ENCODE results near the gene SOX12.

GRCh38 chr20:137548-138068, 4.8 kb upstream of the DEFB126 start:
- RAMPAGE, long total RNA, result no peak
- RRBS, result no CpG with 5 or more reads among the region's 9 CpGs
PRO-cap:
- standard, result no peak
- CoPRO, capped RNA only, 2 experiments, result no peak in any of the 2 experiments
- CoPRO, capped and uncapped RNA, 2 experiments, result no peak in any of the 2 experiments
- CoPRO, uncapped RNA only, 2 experiments, result no peak in any of the 2 experiments
CAGE:
- cytosol, long polyA plus RNA, result no peak
- long polyA plus RNA, result no peak
- nucleolus, long total RNA, result no peak
- nucleus, long polyA plus RNA, result no peak

- RAMPAGE, long total RNA, result no peak
- RRBS, result no CpG with 5 or more reads among the region's 18 CpGs
PRO-cap:
- standard, result no peak
- CoPRO, capped RNA only, 2 experiments, result no peak in any of the 2 experiments
- CoPRO, capped and uncapped RNA, 2 experiments, result no peak in any of the 2 experiments
- CoPRO, uncapped RNA only, 2 experiments, result no peak in any of the 2 experiments
CAGE:
- cytosol, long polyA plus RNA, result no peak
- long polyA plus RNA, result no peak
- nucleolus, long total RNA, result no peak
- nucleus, long polyA plus RNA, result no peak
Measured at GRCh38 chr20:309512-310221, 12.3 kb downstream of the ZCCHC3 start.

DNA sequence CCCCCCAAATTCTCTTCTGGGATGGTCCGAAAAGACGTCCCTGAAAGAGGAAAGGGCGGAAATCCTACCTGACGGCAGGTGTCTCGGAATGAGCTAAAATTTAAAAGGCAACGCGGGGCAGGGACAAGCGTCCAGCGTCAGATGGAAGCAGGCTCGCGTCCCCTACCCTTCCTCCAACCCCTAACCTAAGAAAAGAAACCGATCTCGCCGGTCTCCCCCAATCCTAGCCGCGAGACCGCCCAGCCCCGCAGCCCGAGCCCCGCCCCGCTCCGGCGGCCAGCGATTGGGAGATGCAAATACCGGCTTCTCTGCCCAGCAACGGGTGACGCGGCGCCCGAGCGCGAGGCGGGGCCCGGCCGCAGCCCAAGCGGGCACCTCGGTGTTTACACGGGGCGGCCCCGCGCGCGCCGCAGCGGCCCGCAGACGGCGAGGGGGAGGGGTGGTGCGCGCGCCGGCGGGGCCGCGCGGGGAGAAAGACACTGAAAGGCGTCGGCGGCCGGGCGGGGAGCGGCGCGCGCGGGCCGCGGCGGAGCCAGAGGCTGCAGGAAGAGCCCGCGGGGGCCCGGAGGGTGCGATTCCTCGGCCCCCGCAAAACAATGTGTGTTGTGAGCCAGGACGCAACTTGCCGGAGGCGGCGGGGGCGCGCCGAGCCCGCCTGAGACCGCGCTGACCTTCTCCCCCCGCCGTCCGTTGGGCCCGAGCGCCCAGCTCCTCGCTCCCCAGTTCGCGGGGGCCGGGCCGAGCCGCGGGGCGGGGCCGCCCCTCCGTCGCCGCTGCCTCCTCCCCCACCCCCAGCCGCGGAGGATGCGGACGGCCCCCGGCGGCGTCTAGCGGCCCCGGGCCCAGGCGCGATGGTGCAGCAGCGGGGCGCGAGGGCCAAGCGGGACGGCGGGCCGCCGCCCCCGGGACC, at the start of gene SOX12:
Gene SOX12 (plus strand): TSS at position 479 of the 910 bp plus-strand sequence.
- RAMPAGE, long total RNA, result no peak
- RRBS, result 2% methylated on average over 70 of the region's 122 CpGs
PRO-cap:
- standard, result bidirectional peak, plus-strand start at position 479 of the sequence, minus-strand start at position 187 of the sequence; bidirectional peak, plus-strand start at position 823 of the sequence, minus-strand start at position 711 of the sequence
- CoPRO, capped RNA only, 2 experiments, result peak in 2 of 2 experiments; most common plus-strand start position 479 of the sequence (in 2); most common minus-strand start position 196 of the sequence (in 2)
- CoPRO, capped and uncapped RNA, 2 experiments, result peak in 2 of 2 experiments; most common plus-strand start position 479 of the sequence (in 2); most common minus-strand start position 196 of the sequence (in 1)
- CoPRO, uncapped RNA only, 2 experiments, result peak in 2 of 2 experiments; most common plus-strand start position 188 of the sequence (in 1); most common minus-strand start position 155 of the sequence (in 1)
CAGE:
- cytosol, long polyA plus RNA, result start-site peak on the minus strand centred at position 176 of the sequence, 42 bp wide, 39 and 48 reads in 2 replicates
- long polyA plus RNA, result start-site peak on the minus strand centred at position 160 of the sequence, 10 bp wide, 81 and 30 reads in 2 replicates; start-site peak on the plus strand centred at position 817 of the sequence, 83 bp wide, 21 and 27 reads in 2 replicates
- nucleolus, long total RNA, result no peak
- nucleus, long polyA plus RNA, result start-site peak on the minus strand centred at position 160 of the sequence, 10 bp wide, 59 and 41 reads in 2 replicates

DNA sequence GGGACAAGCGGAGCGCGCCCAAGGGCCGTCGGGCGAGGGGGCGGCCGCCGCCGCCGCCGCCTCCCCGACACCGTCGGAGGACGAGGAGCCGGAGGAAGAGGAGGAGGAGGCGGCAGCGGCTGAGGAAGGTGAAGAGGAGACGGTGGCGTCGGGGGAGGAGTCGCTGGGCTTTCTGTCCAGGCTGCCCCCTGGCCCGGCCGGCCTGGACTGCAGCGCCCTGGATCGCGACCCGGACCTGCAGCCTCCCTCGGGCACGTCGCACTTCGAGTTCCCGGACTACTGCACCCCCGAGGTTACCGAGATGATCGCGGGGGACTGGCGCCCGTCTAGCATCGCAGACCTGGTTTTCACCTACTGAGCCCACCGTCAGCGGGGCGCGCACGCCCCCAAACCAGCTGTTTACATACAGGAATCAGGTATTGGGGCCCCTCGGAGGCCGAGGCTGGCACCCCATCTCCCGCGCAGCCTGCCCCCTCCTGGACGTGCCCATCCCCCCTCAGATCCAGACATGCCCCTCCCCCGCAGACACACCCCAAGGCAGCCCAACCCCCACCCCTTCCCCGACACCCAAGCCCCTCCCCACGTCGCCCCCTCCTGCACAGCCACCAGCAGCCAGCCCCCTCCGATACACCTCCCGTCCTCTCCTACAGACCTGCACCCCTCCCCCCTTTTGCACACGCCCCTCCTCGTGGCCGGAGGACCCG, 1.3 kb downstream of the SOX12 start:
- RAMPAGE, long total RNA, result no peak
- RRBS, result no CpG with 5 or more reads among the region's 61 CpGs
PRO-cap:
- standard, result bidirectional peak, plus-strand start at position 243 of the sequence, minus-strand start at position 270 of the sequence
- CoPRO, capped RNA only, 2 experiments, result peak in 1 of 2 experiments; most common plus-strand start position 267 of the sequence (in 1); most common minus-strand start position 209 of the sequence (in 1)
- CoPRO, capped and uncapped RNA, 2 experiments, result no peak in any of the 2 experiments
- CoPRO, uncapped RNA only, 2 experiments, result no peak in any of the 2 experiments
CAGE:
- cytosol, long polyA plus RNA, result no peak
- long polyA plus RNA, result no peak
- nucleolus, long total RNA, result no peak
- nucleus, long polyA plus RNA, result no peak

DNA sequence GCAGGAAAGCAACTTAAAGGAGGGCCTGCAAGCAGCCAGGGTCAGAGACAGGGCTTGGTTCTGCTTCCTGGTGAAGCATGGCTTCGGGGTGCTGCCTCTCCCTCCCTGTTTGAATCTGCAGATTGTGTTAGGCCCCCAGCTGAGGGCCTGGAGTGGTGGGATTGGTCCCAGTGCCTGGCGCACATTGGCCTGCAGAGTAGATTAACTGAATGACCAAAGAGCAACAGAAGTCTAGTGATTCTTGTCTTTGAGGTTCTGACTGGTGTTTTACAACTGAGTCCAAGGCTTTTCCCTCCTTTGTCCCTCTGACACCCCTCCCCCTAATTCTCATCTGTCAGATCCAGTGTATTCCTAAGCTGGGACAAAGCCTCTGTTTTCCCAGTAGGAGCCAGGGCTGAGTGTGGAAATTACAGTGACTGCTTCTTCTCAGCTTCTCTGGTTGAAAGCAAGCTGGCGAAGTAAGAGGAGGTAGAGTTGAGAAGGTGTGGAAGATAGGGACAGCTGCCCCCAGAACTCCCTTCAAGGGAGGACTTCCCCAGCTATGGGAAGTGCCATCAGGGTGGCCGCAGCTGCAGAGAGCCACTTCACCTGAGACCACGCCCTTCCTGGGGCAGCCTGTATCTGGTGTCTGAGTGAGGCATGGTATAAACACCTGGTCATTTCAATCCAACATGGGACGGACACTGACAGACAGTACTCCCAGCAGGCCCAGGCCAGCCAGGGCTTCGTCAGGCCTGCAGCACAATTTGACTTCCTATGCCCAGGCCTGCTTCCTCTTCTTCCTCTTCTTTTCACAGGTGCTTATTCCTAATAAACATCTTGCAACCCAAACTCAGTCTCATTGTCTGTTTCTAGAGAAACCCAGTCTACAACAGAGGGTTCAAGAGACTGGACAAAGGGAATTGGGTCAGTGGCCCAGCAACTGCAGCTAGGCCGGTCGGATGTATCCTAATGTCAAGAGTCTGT, 4.3 kb downstream of the SOX12 start:
- RAMPAGE, long total RNA, result no peak
- RRBS, result no CpG with 5 or more reads among the region's 9 CpGs
PRO-cap:
- standard, result no peak
- CoPRO, capped RNA only, 2 experiments, result no peak in any of the 2 experiments
- CoPRO, capped and uncapped RNA, 2 experiments, result no peak in any of the 2 experiments
- CoPRO, uncapped RNA only, 2 experiments, result peak in 2 of 2 experiments; most common plus-strand start position 232 of the sequence (in 1); most common minus-strand start position 154 of the sequence (in 1)
CAGE:
- cytosol, long polyA plus RNA, result no peak
- long polyA plus RNA, result no peak
- nucleolus, long total RNA, result no peak
- nucleus, long polyA plus RNA, result no peak

GRCh38 chr20:535953-536676, 7.5 kb downstream of the CSNK2A1 start:
- RAMPAGE, long total RNA, result no peak
- RRBS, result no CpG with 5 or more reads among the region's 5 CpGs
PRO-cap:
- standard, result no peak
- CoPRO, capped RNA only, 2 experiments, result no peak in any of the 2 experiments
- CoPRO, capped and uncapped RNA, 2 experiments, result no peak in any of the 2 experiments
- CoPRO, uncapped RNA only, 2 experiments, result no peak in any of the 2 experiments
CAGE:
- cytosol, long polyA plus RNA, result no peak
- long polyA plus RNA, result no peak
- nucleolus, long total RNA, result no peak
- nucleus, long polyA plus RNA, result no peak

DNA sequence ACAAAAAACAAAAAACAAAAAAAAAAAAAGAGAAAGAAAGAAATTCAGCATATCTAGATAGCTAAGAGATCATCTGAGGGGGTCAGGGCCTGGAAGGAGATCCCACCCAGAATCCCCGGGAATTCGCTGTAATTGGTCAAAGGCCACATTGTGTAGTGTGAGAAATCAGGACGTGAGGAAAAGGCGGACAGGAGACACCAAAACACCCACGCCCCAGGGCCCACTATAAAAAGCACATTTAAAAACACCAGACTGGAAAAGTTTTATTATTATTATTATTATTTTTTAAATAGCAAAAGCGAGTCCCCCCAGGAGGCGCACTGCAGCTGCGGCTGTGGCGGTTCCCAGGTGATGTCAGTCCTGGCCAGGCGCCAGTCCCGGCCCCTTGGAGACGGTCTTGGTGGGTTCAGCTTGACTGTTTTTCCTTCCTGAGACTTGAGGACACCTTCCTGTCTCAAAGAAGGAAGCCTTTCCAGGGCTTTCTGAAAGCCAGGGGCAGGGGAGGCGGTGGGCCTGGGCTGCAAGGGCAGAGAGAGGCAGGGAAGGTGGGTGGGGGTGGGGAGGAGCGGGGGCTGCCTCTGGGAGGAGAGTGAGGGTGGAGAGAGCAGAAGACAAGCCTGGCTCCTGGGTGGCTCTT, 14.6 kb downstream of the TCF15 start:
- RAMPAGE, long total RNA, result no peak
- RRBS, result no CpG with 5 or more reads among the region's 14 CpGs
PRO-cap:
- standard, result no peak
- CoPRO, capped RNA only, 2 experiments, result no peak in any of the 2 experiments
- CoPRO, capped and uncapped RNA, 2 experiments, result no peak in any of the 2 experiments
- CoPRO, uncapped RNA only, 2 experiments, result no peak in any of the 2 experiments
CAGE:
- cytosol, long polyA plus RNA, result no peak
- long polyA plus RNA, result no peak
- nucleolus, long total RNA, result no peak
- nucleus, long polyA plus RNA, result no peak

DNA sequence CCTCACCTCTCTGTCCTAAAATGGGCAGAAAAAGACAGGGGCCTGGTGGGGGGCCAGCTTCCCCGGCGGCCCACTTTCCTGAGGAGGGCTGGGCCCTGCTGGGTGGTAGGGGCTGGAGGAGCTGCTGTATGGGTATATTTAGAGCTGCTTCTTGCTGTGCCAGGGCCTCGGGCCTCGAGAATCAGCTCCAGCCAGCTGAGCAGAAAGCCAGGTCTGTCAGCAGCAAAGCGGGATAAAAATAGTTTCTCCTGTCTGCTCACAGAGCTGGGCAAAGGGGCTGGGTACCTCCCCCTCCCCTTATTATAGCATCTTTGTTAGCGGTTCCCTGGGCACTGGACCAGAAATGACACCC, 6.1 kb downstream of the SCRT2 start:
- RAMPAGE, long total RNA, result no peak
- RRBS, result no CpG with 5 or more reads among the region's 6 CpGs
PRO-cap:
- standard, result no peak
- CoPRO, capped RNA only, 2 experiments, result no peak in any of the 2 experiments
- CoPRO, capped and uncapped RNA, 2 experiments, result no peak in any of the 2 experiments
- CoPRO, uncapped RNA only, 2 experiments, result no peak in any of the 2 experiments
CAGE:
- cytosol, long polyA plus RNA, result no peak
- long polyA plus RNA, result no peak
- nucleolus, long total RNA, result no peak
- nucleus, long polyA plus RNA, result no peak

GRCh38 chr20:709361-710134, 33.9 kb upstream of the SCRT2 start:
- RAMPAGE, long total RNA, result no peak
- RRBS, result 92% methylated on average over 10 of the region's 50 CpGs
PRO-cap:
- standard, result no peak
- CoPRO, capped RNA only, 2 experiments, result no peak in any of the 2 experiments
- CoPRO, capped and uncapped RNA, 2 experiments, result no peak in any of the 2 experiments
- CoPRO, uncapped RNA only, 2 experiments, result no peak in any of the 2 experiments
CAGE:
- cytosol, long polyA plus RNA, result no peak
- long polyA plus RNA, result no peak
- nucleolus, long total RNA, result no peak
- nucleus, long polyA plus RNA, result no peak

- RAMPAGE, long total RNA, result no peak
- RRBS, result no CpG with 5 or more reads among the region's 2 CpGs
PRO-cap:
- standard, result unidirectional peak, plus-strand start at chr20:821326
- CoPRO, capped RNA only, 2 experiments, result peak in 1 of 2 experiments; most common plus-strand start chr20:821326 (in 1); most common minus-strand start chr20:821325 (in 1)
- CoPRO, capped and uncapped RNA, 2 experiments, result no peak in any of the 2 experiments
- CoPRO, uncapped RNA only, 2 experiments, result no peak in any of the 2 experiments
CAGE:
- cytosol, long polyA plus RNA, result no peak
- long polyA plus RNA, result no peak
- nucleolus, long total RNA, result no peak
- nucleus, long polyA plus RNA, result no peak
Measured at GRCh38 chr20:821185-821409, 12.4 kb upstream of the FAM110A start.

- RAMPAGE, long total RNA, result no peak
- RRBS, result no CpG with 5 or more reads among the region's 7 CpGs
PRO-cap:
- standard, result no peak
- CoPRO, capped RNA only, 2 experiments, result no peak in any of the 2 experiments
- CoPRO, capped and uncapped RNA, 2 experiments, result no peak in any of the 2 experiments
- CoPRO, uncapped RNA only, 2 experiments, result no peak in any of the 2 experiments
CAGE:
- cytosol, long polyA plus RNA, result no peak
- long polyA plus RNA, result no peak
- nucleolus, long total RNA, result no peak
- nucleus, long polyA plus RNA, result no peak
Measured at GRCh38 chr20:846883-847515, 13.5 kb downstream of the FAM110A start.

DNA sequence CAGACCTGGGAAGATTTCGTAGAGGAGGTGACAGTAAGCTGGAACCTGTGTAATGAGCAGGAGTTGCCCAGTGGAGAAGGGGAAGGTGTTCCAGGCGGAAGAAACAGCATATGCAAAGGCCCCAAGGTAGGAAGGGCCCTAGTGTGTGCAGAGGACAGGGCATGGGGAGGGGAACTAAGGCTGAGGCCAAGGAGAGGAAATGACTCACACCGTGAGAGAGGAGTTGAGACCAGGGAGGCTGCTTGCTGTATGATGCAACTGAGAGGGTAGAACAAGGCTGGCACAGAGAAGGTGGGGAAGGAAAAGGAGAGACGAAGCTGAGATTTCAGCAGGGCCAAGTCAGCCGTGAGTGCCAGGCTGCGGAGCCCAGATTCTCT, 34.7 kb downstream of the ANGPT4 start:
- RAMPAGE, long total RNA, result no peak
- RRBS, result no CpG with 5 or more reads among the region's 6 CpGs
PRO-cap:
- standard, result no peak
- CoPRO, capped RNA only, 2 experiments, result no peak in any of the 2 experiments
- CoPRO, capped and uncapped RNA, 2 experiments, result no peak in any of the 2 experiments
- CoPRO, uncapped RNA only, 2 experiments, result no peak in any of the 2 experiments
CAGE:
- cytosol, long polyA plus RNA, result no peak
- long polyA plus RNA, result no peak
- nucleolus, long total RNA, result no peak
- nucleus, long polyA plus RNA, result no peak

DNA sequence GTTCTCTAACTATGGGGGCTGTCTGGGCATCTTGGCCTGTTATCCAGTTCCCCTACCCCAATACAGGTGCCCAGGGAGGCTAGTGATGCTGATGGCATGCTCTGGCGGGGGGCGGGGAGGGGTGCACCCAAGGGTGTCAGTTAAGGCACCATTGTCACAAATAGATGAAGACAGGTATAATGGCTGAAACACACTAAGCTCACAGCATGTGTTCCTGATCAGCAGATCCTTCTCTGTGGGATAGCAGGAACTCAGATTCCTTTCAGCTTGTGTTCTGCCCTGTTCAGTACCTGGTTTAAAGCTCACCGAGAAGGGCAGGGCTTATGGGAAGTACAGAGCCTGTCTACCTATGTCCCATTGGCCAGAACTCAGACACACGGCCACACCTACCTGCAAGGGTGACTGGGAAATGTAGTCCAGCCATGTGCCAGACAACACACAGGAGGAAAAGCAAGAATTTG, 3.4 kb upstream of the RSPO4 start:
- RAMPAGE, long total RNA, result no peak
- RRBS, result no CpG with 5 or more reads among the region's 4 CpGs
PRO-cap:
- standard, result unidirectional peak, minus-strand start at position 297 of the sequence
- CoPRO, capped RNA only, 2 experiments, result no peak in any of the 2 experiments
- CoPRO, capped and uncapped RNA, 2 experiments, result no peak in any of the 2 experiments
- CoPRO, uncapped RNA only, 2 experiments, result no peak in any of the 2 experiments
CAGE:
- cytosol, long polyA plus RNA, result no peak
- long polyA plus RNA, result no peak
- nucleolus, long total RNA, result no peak
- nucleus, long polyA plus RNA, result no peak

- RAMPAGE, long total RNA, result no peak
- RRBS, result no CpG with 5 or more reads among the region's 5 CpGs
PRO-cap:
- standard, result no peak
- CoPRO, capped RNA only, 2 experiments, result no peak in any of the 2 experiments
- CoPRO, capped and uncapped RNA, 2 experiments, result no peak in any of the 2 experiments
- CoPRO, uncapped RNA only, 2 experiments, result no peak in any of the 2 experiments
CAGE:
- cytosol, long polyA plus RNA, result no peak
- long polyA plus RNA, result no peak
- nucleolus, long total RNA, result no peak
- nucleus, long polyA plus RNA, result no peak
Measured at GRCh38 chr20:1123060-1123593, 4.7 kb downstream of the PSMF1 start.

- RAMPAGE, long total RNA, result no peak
- RRBS, result 93% methylated on average over 3 of the region's 9 CpGs
PRO-cap:
- standard, result no peak
- CoPRO, capped RNA only, 2 experiments, result no peak in any of the 2 experiments
- CoPRO, capped and uncapped RNA, 2 experiments, result no peak in any of the 2 experiments
- CoPRO, uncapped RNA only, 2 experiments, result no peak in any of the 2 experiments
CAGE:
- cytosol, long polyA plus RNA, result no peak
- long polyA plus RNA, result no peak
- nucleolus, long total RNA, result no peak
- nucleus, long polyA plus RNA, result no peak
Measured at GRCh38 chr20:1308896-1309437, 20.0 kb downstream of the SDCBP2 start.

DNA sequence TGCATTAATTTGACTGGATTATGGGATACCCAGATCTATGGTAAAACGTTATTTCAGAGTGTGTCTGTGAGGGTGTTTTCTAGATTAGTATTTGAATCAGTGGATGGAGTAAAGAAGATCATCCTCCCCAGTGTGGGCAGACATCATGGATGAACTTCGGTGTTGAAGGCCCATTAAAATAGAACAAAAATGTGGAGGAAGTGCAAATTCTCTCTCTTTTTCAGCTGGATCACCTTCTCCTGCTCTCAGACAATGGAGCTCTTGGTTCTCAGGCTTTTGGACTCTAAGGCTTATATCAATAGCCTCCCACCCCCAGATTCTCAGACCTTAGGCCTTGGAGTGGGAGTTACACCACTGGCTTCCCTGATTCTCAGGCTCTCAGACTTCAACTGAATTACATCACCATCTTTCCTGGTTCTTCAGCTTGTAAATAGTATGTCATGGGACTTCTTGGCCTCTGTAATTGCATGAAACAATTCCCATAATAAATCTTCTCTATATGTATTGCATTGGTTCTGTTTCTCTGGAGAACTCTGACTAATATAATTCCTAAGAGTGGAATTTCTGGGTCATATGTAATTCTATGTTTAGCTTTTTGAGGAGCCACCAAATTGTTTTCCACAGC, 36.6 kb downstream of the NSFL1C start:
- RAMPAGE, long total RNA, result no peak
- RRBS, result no CpG with 5 or more reads among the region's 2 CpGs
PRO-cap:
- standard, result no peak
- CoPRO, capped RNA only, 2 experiments, result no peak in any of the 2 experiments
- CoPRO, capped and uncapped RNA, 2 experiments, result no peak in any of the 2 experiments
- CoPRO, uncapped RNA only, 2 experiments, result no peak in any of the 2 experiments
CAGE:
- cytosol, long polyA plus RNA, result no peak
- long polyA plus RNA, result no peak
- nucleolus, long total RNA, result no peak
- nucleus, long polyA plus RNA, result no peak

GRCh38 chr20:1870709-1871684, 24.2 kb upstream of the SIRPA start:
- RAMPAGE, long total RNA, result no peak
- RRBS, result no CpG with 5 or more reads among the region's 19 CpGs
PRO-cap:
- standard, result no peak
- CoPRO, capped RNA only, 2 experiments, result no peak in any of the 2 experiments
- CoPRO, capped and uncapped RNA, 2 experiments, result no peak in any of the 2 experiments
- CoPRO, uncapped RNA only, 2 experiments, result no peak in any of the 2 experiments
CAGE:
- cytosol, long polyA plus RNA, result no peak
- long polyA plus RNA, result no peak
- nucleolus, long total RNA, result no peak
- nucleus, long polyA plus RNA, result no peak

- RAMPAGE, long total RNA, result no peak
- RRBS, result no CpG with 5 or more reads among the region's 1 CpG
PRO-cap:
- standard, result no peak
- CoPRO, capped RNA only, 2 experiments, result no peak in any of the 2 experiments
- CoPRO, capped and uncapped RNA, 2 experiments, result no peak in any of the 2 experiments
- CoPRO, uncapped RNA only, 2 experiments, result no peak in any of the 2 experiments
CAGE:
- cytosol, long polyA plus RNA, result no peak
- long polyA plus RNA, result no peak
- nucleolus, long total RNA, result no peak
- nucleus, long polyA plus RNA, result no peak
Measured at GRCh38 chr20:1880785-1880999, 14.5 kb upstream of the SIRPA start.

Data from K562 (cell line).